Metastatic Pancreatic Carcinoma in the Ovary (tissue), 1 donor: ENCODE measurements around a stretch of chr19.

- PRO-cap, result no peak
These were observed 11.0 kb downstream of the XAB2 start for GRCh38 chr19:7618335-7618759.

DNA sequence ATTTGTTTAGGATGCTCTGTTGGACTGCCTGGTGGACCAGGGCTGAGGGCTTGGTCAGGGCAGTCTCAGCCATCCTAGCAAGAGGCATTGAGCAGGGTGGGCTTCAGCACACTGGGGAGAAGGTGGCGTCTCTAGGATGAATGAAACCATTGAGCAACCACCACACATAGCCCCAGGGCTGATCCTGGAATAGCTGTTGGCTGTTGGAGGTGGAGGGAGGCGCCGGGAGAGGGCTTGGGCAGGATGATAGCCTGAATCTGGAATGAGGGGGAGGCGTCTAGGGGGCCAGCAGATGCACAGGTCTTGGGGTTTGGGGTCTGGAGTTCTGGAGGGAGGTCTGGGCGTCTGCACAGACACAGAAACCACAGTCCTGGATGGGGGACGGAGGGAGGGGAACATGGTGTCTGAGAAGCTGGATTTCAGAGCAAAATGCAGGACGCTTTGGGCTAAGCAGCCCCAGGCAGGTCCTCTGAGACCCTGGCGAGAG, 5.0 kb downstream of the TRAPPC5 start:
- PRO-cap, result no peak

DNA sequence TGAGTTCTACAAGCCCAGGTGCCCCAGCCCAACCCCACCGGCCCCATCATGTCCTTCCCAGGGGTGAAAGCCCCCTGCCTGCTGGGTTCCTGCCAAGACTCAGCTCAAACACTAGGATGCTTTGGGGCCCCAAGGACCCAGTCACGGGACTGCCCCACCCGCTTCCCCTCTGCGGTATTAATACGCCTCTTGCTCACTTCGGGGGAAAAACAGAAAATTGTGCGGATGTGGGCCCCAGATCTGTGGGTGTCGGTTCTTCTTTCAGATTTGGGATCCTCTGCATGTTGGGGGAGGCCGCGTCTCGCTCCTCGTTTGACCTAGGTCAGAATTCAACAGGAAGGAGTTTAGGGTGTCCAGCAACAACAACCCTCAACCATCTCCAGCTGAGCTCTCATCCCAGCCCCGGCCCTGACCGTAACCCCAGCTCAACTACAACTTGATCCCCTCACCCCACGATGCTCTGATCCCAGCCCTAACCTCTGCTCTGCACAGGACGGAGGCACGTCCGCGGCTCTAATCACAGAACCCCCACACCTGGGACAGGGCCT, 3.8 kb upstream of the FCER2 start:
- PRO-cap, result no peak

GRCh38 chr19:7729016-7729566, 2.8 kb downstream of the CLEC4G start:
- PRO-cap, result no peak

DNA sequence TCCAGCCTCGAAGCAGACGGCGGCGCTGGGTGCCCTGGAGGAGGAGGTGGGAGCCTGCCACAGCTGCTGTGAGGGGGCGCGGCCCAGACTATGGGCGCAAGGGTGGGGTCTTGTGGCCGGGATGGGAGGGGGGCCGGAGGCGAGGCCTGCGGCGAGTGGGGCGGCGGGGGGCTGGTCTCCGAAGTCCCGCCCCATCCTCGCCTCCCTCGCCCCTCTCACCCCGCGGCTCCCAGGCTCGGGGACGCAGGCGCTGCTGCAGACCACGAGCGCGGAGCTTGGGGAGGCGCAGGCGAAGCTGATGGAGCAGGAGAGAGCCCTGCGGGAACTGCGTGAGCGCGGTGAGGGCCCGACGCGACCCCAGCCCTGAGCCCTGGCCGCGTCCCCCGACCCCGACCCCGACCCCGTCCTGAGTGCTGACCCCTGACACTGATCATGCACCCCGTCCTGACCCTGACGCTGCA, 25.6 kb downstream of the CLEC4M start:
- PRO-cap, result no peak

DNA sequence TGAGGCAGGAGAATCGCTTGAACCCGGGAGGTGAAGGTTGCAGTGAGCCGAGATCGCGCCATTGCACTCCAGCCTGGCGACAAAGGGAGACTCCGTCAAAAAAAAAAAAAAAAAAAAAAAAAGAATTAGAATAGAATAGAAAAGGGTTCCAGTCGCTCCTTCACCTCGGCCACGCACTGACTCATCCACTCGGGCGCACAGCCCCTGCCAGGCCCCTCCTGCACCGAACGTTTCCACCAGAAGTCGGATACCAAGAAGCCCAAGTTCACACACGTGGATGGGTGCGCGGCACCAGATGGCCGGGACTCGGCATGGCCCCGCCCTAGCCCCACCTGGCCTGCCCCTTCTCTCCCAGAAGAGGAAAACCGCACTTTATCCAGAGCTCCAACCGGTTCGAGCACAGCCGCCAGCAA, 6.0 kb downstream of the PRR36 start:
- PRO-cap, result no peak

DNA sequence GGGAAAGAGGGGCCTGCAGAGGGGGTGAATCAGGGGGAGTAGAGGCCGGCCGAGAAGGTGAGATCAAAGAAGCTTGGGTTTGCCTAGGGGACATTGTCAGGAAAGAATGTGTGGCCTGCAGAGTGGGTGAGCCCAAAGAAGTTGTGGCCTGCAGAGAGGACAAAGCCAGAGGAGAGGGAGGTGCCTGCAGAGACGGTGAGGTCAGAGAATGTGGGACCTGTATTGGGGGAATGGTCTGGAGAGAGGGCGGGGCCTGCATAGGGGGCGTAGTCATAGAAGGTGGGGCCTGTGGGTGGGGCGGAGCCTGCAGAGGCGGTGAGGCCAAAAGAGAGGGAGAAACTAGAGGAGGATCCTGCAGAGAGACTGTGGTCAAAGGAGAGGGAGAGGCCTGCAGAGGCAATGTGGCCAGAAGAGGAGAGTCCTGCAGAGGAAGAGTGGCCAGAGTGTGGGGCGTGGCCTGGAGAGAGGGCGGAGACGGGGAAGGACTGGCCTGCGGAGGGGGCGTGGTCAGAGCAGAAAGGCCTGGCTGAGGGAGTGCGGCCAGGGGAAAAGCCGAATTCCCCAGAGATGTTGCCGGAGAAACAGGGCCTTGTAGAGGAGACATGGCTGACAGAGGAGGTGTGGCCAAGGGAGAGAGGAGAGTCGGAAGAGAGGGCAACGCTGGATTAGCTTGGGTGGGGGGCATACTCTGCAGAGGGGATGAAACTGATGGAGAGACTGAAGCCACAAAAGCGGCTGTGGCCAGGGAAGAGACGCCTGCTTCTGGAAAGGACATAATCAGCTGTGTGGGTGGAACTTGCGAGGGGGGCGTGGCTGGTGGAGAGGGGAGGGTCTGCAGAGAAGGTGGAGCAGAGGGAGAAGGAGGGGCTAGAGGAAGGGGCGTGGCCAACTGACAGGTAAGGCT, 2.7 kb downstream of the PRR36 start:
- PRO-cap, result unidirectional peak, plus-strand start at position 515 of the sequence

DNA sequence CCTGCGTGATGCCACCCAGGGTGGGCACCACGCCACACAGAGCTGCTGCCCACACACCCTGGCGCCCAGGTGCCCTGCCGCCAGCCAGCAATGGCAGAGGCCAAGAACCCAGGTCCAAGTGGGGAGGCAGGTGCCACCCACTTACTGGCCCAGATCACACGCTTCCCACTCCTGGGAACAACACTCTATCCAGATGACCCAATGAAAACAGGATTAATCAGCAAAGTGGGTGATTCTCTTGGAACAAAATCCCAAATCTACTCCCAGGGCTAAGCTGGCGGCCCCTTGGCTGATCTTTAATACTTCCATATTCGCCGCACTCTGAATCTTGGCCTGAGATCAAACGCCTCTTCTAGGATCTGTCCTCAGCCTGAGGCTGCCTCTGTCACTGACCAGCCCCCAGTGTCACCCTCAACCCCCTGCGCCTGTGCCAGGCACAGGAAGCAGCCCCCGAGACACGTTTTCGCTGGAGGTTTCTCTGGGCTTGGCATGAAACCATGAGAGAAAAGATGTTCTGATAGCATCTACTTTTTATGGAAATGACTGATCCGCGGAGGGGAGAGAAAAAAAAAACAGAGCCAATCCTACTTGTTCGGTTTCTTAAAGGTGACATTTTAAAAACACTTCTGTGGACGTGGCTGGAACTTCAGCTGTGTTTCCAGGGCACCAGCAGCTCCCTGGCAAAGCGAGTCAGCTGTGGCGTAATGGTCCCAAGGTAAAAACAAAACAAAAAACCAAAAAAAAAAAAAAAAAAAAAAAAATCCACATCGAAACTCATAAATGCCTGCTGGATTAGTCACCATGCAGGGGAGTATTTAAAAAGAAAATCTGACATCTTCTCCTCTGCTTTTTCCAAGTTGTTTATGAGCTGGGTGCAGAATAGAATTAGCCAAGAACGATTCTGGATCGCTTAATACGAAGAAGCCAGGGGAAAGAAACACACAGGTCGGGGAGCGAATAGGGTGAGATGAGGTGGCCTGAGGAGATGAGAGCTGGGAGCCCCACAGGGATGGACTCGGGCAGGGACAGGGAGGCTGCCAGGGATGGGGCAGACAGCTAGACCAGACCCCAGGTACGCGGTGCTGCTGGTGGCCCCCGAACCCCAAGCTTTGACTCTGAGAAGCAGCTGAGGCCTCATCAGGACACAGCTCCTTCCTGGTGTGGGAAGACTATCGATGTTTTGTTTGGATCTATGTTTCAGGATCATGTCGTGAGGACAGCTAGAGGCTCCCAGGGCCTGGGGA, 2.7 kb upstream of the CTXN1 start:
- PRO-cap, result no peak

GRCh38 chr19:7931248-7932293, 5.6 kb upstream of the CTXN1 start:
- PRO-cap, result no peak

GRCh38 chr19:8001570-8002822, 3.4 kb downstream of the ELAVL1 start:
- PRO-cap, result no peak

GRCh38 chr19:8004693-8004975, 807 bp downstream of the ELAVL1 start:
- PRO-cap, result no peak

DNA sequence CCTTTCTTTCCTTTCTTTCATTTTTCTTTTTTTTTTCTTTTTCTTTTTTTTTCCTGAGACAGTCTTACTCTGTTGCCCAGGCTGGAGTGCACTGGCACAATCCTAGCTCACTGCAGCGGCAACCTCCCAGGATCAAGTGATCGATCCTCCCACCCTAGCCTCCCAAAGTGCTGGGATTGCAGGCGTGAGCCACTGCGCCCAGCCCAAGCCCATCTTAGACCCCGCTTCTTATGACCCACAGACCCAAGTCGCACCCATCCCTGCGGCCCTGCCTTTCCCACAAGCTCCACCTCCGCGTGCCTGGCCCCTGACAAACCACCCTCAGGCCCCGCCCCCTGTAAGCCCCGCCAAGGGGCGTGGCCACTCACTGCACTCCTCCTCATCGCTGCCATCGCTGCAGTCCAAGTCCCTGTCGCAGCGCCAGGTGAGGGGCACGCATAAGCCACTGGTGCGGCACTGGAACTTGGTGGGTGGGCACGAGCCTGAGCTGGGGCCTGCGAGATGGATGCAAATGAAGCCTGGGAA, 3.4 kb downstream of the CD320 start:
- PRO-cap, result no peak

DNA sequence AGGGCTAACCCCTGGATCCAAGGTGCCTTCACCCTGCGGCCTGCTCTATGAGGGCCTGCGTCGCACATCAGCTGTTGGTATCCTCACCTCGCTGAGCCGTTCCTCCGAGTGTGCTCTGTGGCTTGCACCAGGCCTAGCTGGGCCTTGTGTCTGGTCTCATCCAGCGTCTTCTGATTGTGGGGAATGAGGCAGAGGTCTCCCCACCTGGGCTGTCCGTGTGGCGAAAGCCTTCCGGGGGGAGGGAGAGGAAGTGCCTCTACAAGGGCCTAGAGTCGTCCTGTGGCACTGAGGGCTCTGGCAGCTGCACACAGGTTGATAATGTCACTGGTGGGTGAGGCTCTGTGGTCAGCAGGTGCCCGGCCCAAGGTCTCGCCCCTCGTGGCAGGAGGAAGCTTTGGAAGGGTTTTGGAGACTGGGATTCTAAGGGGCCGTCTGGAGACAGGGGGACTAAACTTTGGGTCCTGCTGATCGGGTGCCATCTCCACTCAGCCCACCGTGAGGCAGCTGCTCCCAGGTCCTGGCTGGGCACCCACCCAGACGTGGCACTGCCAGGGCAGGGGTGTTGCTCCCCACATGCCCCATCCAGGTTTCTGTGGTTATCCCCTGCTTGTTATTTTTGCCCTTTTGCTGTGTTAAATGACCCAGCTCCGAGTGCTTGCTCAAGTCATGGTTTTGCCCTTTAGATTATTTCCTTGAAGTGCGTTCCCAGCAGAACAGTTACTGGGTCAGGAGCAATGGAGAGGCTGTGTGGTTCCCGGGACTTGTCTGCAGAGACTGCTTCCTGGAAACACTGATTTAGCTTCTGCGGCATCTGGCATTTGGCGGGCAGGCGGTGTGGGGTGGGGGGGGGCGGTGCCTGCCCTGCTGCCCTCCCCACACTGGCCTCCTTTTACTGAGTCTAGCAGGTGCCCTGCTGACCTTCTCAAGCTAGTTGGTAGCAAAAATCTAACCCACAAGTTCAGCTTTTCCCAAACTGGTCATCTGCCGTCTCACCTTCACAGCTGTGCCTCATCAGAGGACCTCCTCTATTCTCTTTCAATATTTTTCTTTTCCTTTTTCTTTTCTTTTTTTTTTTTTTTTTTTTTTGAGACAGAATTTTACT, 1.8 kb downstream of the RAB11B start:
- PRO-cap, result unidirectional peak, minus-strand start at position 776 of the sequence

DNA sequence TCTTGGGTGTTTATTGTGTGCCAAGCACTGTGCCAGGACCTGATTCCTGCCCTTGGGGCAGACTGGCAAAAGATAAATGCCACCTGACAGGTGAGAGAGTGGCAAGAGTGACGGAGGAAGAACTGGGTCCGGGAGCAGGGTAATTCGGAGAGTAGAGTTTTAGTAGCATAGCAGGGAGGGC, 6.1 kb downstream of the RAB11B start:
- PRO-cap, result no peak

DNA sequence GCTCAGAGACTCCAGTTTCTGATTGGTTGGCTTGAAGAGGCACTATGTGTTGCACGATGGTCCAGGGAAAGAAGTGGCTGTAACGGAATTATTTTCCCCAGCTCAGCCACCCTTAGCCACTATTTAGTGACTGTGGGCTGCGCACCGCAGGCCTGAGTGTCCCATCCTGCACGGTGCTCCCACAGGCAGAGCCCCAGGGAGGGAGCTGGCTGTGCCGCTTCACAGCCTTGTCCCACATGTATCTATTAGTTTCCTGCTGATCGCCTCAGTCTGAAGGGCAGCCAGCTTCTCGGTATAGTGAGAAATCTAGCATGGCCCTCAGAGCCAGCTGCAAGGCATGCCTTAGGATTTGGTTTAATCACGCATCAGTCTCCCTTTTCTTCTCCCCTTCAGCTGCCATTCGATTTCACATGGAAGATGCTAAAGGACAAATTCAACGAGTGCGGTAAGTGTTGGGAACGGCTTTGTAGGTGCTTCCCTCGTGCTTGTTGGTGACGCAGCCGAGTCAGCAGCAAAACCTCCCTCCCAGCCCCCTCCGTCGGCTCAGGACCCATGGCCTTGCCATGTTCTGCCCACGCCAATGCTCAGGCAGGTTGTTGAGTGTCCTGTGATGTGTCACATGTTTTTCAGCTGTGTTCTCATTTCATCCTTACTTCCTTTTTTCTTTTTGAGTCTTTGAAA, 15.7 kb downstream of the PRAM1 start:
- PRO-cap, result no peak

DNA sequence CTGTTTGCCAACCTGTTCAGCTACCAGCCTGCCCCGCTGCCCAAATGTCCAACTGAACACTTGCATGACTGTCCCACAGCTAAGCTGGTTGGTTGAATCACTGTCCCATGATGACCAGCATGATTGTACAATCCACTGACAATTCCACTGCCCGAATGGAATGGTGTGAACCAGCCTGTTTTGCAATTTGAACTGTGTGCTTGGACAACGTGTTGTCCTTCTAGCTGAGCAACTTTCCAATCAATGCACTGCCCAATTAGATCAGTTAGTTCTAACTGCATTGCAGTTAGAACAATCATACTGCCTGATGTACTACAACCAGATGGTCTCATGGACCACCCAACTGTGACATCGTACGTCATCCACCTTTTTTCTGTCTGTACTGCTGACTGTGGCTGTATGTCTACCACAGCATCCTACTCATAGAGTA, 8.7 kb downstream of the ADAMTS10 start:
- PRO-cap, result no peak

- PRO-cap, result no peak
These were observed 12.1 kb downstream of the ACTL9 start for GRCh38 chr19:8686481-8686864.

- PRO-cap, result bidirectional peak, plus-strand start at chr19:9010267, minus-strand start at chr19:9010043; unidirectional peak, minus-strand start at chr19:9010396
These were observed 76.8 kb upstream of the OR1M1 start for GRCh38 chr19:9009826-9010628.

- PRO-cap, result no peak
These were observed 9.9 kb upstream of the ZNF561 start for GRCh38 chr19:9630954-9631318.

- PRO-cap, result no peak
These were observed 19.9 kb upstream of the ZNF561 start for GRCh38 chr19:9640861-9641485.